ENCODE results near the gene IL1RL2.

- PRO-cap, result no peak
- RRBS, result no CpG with 5 or more reads among the region's 7 CpGs
These were observed 74.4 kb upstream of the MAP4K4 start for GRCh38 chr2:101622935-101623697.

DNA sequence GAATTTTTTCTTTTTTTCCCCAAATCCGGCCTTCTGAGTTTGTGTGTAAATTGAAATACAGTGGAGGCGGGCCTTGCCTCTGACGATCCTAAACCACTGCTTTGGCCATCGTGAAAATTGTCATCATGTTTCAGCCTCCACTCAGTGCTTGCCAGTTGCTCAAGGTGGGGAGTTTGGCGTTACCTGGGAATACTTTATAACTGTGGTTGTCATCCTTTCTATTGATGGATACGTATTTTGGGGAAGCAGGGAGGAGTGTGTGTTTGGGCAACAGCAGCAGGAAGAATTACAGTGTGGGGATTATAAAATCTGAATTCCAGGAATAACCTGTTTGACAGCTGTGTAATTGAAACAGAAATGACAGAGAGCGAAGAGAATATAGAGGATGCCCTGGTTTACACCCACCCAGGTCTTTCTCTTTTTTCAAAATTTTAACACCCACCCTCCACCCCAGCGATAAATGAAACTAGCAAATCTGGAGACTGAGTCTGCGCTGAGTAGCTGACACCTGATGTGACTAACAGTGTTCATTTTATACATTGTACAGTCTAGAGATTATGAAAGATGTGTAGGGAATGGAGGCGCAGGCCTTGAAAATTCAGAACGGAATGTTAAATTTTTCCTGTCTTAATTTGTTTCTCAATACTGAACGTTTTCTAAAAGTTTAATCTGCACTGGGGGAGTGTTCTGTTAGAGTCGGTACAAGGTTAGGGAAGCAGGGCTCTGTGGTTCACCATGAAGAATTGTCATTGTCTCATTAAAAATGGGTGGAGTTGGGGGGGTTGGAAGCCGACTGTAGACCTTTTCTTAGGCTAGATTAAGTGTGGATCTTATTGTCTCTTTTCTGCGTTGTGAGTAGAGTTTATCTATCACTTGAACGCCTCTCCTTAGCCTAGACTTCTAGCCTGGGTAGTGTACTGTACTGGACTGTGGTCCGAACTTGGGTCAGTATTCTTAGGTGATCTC is 1.6 kb downstream of the MAP4K4 start:
- PRO-cap, result no peak
- RRBS, result no CpG with 5 or more reads among the region's 17 CpGs

DNA sequence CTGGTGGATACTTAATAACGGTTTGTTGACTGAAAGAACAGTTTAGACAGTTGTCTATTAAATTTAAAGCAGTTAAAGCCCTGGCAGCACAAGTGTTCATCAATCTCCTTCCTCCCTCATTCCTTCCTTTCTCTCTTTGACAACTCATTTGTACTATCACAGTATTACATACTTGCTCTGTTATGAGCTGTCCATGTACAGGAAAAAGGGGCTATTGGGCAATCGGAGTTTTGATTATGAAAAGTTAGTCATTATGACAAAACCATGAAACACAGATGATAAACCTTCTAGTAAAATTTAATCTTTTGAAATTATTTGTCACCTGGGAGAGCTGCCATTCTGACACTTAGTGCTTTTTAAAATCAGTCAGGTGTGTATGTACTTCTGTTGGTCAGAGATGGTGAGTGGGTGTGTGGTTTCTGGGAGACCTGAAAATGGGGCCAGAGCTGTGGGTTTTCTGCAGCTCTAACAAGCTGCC is 39.3 kb downstream of the MAP4K4 start:
- PRO-cap, result bidirectional peak, plus-strand start at position 135 of the sequence, minus-strand start at position 138 of the sequence
- RRBS, result no CpG with 5 or more reads among the region's 2 CpGs

GRCh38 chr2:101766720-101767566 is 69.4 kb downstream of the MAP4K4 start:
- PRO-cap, result no peak
- RRBS, result no CpG with 5 or more reads among the region's 5 CpGs

- PRO-cap, result no peak
- RRBS, result no CpG with 5 or more reads among the region's 4 CpGs
These were observed 126.2 kb downstream of the MAP4K4 start for GRCh38 chr2:101823720-101824130.

DNA sequence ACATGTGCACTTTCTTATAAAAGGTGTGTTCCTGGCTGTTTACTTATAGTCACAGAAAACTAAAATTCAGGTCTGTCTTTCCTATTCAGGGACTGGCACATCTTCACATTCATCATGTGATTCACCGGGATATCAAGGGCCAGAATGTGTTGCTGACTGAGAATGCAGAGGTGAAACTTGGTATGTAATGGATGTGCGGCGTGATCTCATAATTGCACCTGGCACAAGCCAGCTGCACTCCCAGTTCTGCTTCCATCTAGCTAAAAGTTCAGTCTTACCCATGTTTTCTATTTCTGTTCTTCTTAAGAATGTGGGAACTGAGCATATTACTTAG is 131.9 kb downstream of the MAP4K4 start:
- PRO-cap, result no peak
- RRBS, result no CpG with 5 or more reads among the region's 3 CpGs

GRCh38 chr2:101855631-101856337 is 136.0 kb upstream of the IL1R2 start:
- PRO-cap, result no peak
- RRBS, result no CpG with 5 or more reads among the region's 11 CpGs

GRCh38 chr2:101869560-101869931 is 122.2 kb upstream of the IL1R2 start:
- PRO-cap, result no peak
- RRBS, result no CpG with 5 or more reads among the region's 15 CpGs

DNA sequence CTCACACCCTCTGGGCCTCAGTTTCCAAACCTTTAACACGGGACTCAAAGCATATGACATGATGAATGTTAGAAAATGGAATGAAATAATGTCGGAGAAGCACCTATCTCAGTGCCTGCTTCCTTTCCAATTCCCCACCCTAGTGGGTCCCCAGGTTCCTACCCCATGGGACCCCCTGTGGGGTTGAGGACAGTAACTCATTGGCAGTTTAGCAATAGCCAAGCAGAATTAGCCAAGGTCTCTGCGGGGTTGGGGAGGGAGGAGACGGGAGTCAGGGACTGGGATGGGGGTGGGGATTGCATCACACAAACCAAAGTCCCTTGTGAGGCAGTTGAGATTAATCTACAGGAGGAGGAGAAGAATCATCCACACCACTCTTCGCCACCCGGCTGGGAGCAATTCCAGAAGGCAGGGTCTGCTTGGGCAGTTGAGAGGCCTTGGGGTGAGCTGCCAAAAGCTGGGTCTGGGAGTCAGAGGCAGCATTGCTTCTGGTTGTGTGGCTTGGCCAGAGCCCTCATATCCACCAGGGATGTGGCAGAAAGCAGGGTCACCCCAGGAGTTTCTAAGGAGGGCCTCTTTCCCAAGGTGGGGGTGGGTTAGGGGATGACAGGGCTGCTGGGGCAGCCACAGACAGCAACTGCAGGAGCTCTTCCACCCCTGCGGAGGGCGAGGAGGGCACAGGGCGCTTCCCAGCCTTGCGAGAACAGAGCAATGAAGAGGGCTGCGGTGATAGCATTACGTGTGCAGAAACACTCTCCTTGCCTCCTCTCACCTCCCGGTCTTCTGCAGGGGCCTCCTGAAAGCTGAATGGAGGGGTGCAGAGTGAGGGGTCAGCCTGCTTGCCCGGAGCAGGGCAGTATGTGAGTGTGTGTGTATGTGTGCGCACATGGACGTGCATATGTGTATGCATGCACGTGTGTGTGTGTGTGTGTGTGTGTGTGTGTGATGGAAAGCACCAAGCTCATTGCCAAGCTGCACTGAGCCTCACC is 29.7 kb upstream of the IL1R2 start:
- PRO-cap, result no peak
- RRBS, result 88% methylated on average over 2 of the region's 17 CpGs

GRCh38 chr2:102049248-102049622 is 57.5 kb downstream of the IL1R2 start:
- PRO-cap, result no peak
- RRBS, result no CpG with 5 or more reads among the region's 1 CpG

- PRO-cap, result no peak
- RRBS, result no CpG with 5 or more reads among the region's 11 CpGs
These were observed 59.8 kb upstream of the IL1R1 start for GRCh38 chr2:102082410-102083424.

GRCh38 chr2:102110081-102110475 is 32.5 kb upstream of the IL1R1 start:
- PRO-cap, result no peak
- RRBS, result no CpG with 5 or more reads among the region's 5 CpGs

DNA sequence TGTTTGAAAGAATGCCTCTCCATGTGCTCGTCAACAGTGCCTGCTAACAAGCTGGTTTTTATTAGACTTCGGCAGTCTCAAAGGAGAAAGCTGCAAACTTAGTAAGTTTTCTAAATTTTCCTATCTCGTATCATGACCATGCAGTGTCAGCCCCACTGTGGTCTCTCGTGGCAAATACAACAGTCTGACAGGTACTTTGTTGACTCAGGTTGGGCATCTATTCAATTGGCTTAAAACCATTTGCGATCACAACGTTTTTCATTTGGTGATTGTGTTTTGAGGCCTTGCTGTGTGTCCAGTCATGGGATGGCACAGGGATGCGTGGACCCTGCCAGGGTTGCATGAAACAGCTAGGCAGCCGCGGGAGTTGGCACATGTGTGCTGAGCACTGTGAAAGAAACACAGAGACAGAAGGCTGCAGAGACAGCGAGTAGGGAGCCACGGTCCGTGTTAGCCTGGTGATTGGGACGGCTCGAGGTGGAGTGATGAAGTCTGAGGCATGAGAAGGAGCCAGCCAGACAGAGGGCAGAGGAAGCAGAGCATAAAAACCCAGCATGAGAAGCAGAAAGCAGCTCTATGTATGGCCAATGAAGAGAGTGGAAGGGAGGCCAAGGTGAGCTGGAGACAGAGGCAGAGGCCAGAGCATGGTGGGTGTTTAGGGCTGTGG is 31.9 kb upstream of the IL1R1 start:
- PRO-cap, result no peak
- RRBS, result no CpG with 5 or more reads among the region's 14 CpGs

DNA sequence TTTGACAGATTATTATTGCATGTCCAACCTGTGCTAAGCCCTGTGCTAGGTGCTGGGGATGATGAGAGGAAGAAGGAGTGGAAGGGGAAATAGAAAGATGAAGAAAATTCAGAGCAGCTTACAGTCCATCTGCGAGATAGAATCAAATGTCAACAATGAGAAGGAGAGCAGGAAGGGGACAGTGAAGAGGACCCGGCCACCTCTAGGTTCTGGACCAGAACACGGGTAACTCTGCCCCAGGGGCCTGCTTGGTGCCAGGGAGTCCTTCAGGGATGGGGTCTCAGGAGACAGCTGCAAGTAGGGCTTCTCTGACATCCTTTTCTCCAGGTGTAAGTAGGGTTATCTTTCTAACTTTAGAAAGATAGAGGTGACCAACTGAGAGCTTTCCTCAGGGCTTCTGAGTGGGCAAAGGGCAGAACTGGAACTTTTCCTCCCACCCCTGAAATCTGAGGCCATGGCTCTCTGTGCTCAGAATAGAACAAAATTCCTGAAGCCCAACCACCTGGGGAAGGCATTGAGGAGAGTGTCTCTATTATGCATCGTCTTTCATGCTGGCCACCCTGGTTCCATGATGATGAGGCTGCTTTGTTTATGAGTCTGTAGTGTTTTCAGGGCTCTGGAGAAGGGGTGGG is 30.9 kb upstream of the IL1R1 start:
- PRO-cap, result no peak
- RRBS, result no CpG with 5 or more reads among the region's 4 CpGs

DNA sequence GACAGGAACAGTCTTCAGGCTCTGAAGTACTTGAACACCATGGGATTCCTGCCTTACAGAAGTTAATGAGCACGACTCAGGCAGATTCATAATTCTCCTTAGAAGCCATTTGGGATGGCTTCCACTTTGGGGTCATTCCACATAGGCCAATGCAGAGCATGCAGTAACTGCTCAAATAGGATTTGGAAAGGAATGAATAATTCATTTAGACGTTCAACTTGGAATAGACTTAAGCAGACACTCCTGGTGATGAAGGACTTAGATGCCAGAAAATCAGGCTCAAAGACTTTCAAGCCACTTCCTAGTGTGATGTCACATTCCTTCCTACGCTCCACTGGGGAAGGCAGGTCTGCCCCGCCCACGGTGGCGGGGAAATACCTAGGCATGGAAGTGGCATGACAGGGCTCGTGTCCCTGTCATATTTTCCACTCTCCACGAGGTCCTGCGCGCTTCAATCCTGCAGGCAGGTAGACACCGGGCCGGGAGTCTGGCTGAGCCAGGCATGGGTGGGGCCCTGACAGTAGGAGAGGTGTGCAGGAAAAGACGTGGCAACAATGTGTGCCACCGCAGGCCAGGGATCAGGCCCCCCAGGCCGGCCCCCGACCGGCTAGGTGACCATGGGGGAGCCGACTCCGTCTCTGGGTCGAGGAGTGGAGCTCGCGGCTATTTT is at the start of gene IL1RL2:
Gene IL1RL2 (plus strand): TSS at position 404 of the 670 bp plus-strand sequence.
- PRO-cap, result no peak
- RRBS, result no CpG with 5 or more reads among the region's 22 CpGs

DNA sequence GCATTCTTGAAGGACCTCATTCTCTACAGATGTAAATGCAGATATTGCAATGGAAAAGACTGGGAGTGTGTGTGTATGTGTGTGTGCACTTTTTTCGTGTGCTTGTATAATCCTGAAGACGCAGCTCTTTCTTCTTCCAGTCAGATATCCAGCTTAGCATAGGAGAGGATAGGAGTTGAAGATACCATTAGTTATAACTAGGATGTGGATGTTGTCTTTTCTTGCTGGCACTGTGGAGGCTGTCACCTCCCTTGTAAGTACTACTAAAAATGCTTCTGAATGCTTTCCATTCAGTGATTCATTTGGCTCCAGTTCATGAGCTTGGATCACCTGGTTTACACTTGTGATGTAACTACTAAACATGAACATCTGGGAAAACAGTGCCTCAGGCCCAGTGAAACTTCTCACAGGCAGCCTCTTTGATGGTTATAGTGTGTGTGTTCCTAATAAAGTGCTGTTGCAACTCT is 13.1 kb upstream of the SLC9A2 start:
- PRO-cap, result no peak
- RRBS, result no CpG with 5 or more reads among the region's 2 CpGs

DNA sequence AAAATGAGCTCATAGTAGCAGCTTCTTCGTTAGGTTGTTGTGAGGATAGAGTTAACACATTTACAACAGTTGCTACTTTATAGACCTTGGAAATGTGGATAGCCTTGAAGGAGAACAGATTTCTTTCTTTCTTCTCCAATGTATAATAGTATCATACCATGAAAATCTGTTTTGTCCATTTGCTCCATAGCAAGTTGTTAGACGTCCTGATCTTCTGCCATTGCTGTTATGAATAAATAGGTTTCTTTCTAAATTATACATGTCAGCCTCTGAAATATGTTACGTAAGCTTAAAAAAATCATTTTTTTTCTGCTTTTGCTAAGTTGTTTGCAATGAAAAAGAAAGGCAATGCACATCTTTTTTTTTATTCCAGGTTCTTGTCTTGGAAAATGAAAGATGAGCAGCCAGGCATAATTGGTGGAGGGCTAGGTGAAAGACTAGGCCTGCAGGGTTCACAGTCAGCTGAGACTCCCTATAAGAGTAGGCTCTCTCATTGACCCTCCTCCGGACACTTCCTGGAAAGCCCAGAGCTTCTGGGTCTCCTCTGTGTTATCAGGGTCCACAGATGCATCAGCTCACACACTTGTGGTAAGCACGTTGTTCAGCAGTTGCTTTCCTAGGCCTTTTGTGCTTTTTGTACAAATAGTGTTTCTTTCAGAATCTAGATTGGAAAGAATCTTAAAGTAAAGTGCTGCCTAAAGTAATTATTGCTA is 15.2 kb downstream of the SLC9A2 start:
- PRO-cap, result no peak
- RRBS, result no CpG with 5 or more reads among the region's 5 CpGs

GRCh38 chr2:103963371-103963585 is 890.6 kb upstream of the POU3F3 start:
- PRO-cap, result no peak
- RRBS, result no CpG with 5 or more reads among the region's 3 CpGs

DNA sequence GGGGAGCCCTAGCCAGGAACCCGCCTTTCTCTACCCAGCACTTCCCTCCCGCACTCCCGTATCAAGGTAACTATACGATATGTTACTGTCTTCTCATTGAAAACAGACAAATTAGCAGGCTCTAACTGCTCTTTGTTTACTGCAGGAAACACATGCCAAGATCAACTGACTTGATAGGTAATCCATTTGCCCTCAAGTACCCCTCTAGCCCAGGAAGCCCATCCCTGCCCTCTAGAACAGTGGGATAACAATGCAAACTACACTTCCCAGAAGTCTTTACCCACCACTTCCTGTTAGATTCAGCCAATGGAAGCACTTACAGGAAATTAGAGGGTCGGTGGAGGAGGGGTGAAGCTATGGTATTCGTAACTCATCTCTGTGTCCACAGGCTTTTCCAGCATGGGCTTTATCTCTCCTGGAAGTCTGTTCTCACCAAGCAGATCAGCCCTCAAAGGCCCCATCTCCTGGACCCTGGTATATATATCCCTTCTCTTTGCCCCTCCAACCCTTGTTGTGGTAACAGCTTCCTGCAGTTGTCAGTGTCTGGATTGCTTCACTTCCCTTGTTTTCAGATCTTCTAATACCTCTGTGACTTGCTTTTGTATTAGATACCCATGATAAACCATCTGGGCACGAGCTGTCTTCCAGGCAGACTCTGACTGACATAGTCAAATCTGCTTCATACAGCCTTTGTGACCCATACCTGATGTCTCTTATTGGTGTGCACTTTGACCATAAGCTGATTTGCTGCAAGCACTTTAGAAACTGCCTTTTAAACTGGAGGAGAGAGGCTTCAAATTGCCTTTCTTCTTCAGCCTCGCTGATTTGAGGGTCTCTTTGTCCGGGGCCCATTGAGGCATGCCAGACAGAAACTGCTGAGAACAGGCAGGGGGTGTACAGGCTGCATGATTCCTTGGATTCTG is 475.0 kb upstream of the POU3F3 start:
- PRO-cap, result unidirectional peak, plus-strand start at position 331 of the sequence
- RRBS, result no CpG with 5 or more reads among the region's 9 CpGs

DNA sequence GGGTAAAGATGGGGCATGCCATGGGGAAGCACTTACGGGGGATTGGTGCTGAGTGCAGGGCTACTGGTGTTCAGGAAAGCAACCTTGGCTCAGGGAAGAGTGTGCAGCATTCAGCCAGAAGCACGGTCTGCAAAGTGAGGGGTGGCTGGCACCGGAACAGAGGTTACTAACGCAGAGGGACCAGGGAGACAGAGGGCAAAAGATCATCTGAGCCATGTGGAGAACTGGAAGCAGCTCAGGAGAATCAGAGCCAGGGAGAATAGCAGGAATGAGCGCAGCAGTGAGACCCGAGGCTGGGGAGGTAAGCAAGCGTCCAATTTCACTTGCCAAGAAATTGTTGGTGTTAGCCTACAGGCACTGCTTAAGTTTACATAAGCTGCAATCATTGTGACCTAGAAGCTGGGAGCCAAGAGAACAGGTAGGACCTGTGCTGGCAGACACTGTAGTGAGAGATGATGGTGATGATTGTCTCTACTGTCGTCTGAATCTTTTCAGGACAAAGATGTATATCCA is 372.6 kb upstream of the POU3F3 start:
- PRO-cap, result no peak
- RRBS, result no CpG with 5 or more reads among the region's 8 CpGs

Measured in MCF 10A (cell line).